Heart (tissue), 3 donors: ENCODE measurements around the gene IL13RA1.

- RAMPAGE, long total RNA, 2 experiments: no peak in any of the 2 experiments
These were observed 279.9 kb downstream of the PLS3 start for GRCh38 chrX:115840770-115841327.

- RAMPAGE, long total RNA, 2 experiments: no peak in any of the 2 experiments
These were observed 251.0 kb upstream of the AGTR2 start for GRCh38 chrX:115919546-115920010.

- RAMPAGE, long total RNA, 2 experiments: no peak in any of the 2 experiments
These were observed 247.6 kb upstream of the AGTR2 start for GRCh38 chrX:115922544-115923761.

DNA sequence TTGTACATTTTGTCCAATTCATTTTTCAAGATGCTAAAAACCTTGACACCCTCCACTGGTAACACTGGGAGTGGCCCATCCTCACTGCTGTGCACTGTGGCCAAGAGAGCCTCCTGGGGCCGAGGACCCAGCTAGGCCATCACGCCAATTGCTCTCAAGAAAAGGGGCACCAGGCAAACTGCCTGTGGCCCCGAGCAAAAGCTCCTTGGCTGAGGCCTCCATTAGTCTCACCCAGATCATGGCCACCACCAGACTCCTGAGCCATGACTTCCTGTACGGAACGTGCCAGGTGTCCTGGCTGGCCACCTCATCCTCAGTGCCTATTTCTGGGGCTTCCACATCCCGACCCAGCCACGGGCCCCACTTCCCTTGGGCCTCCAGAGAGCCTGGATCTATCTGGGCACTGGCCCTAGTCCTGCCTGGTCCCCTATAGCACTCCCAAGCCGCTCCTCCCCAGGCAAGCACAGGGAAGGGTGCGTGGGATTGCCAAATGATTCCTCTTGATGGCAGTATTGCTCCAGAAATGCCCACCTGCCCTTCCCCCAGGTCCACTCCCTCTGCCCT, 212.7 kb upstream of the AGTR2 start:
- RAMPAGE, long total RNA, 2 experiments: no peak in any of the 2 experiments

GRCh38 chrX:118436532-118437162, 59.0 kb upstream of the DOCK11 start:
- RAMPAGE, long total RNA, 2 experiments: no peak in any of the 2 experiments

GRCh38 chrX:118593220-118593828, 97.7 kb downstream of the DOCK11 start:
- RAMPAGE, long total RNA, 2 experiments: no peak in any of the 2 experiments

DNA sequence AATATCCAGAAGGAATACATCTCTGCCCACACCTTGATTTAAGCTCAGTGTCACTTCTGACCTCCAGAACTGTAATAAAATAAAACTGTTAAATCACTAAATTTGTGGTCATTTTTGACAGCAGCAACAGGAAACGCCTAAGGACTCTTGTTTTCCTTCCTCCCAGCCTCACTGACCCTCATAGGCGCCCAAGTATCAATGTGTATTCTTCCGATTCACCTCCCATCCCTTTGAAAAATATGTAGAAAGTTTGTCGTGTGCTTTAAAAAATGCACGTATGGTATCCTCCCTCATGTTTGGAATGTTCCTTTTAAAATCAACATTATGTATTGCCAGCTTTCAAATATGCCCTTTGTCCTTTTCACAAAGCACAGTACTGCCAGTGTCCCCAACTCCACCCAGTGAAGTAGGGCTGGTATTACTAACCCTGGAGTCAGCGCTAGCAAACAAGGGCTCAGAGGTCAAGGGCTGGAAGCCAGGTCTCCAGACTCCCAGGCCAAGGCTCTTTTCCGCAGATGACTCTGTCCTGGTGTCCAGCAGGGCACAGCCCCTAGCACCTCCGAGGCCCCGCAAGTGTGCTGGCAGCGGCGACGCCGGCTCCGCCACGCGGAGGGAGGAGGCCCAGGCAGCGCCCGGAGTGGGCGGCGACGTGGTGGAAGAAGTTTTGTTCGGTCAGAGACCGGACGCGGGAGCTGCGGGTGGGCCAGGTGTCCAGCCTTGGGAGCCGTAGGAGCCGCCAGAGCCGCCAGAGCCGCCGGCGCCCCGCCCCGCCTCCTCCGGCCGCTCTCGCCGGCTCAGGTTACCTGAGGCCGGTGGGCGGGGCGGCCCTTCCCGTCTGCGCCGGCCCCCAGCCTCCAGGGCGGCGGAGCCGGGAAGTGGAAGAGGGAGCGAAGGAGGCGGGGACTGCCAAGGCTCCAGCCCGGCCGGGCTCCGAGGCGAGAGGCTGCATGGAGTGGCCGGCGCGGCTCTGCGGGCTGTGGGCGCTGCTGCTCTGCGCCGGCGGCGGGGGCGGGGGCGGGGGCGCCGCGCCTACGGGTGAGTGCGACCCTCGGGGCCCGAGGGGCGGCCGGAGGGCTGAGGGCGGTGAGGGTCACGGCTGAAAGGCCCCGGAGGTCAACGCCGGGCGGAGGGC, at the start of gene IL13RA1:
TSS of gene IL13RA1 (plus strand) at position 915 of the 1,132 bp plus-strand sequence.
- RAMPAGE, long total RNA, 2 experiments: no peak in any of the 2 experiments

GRCh38 chrX:118768319-118768938, 41.0 kb downstream of the IL13RA1 start:
- RAMPAGE, long total RNA, 2 experiments: no peak in any of the 2 experiments

DNA sequence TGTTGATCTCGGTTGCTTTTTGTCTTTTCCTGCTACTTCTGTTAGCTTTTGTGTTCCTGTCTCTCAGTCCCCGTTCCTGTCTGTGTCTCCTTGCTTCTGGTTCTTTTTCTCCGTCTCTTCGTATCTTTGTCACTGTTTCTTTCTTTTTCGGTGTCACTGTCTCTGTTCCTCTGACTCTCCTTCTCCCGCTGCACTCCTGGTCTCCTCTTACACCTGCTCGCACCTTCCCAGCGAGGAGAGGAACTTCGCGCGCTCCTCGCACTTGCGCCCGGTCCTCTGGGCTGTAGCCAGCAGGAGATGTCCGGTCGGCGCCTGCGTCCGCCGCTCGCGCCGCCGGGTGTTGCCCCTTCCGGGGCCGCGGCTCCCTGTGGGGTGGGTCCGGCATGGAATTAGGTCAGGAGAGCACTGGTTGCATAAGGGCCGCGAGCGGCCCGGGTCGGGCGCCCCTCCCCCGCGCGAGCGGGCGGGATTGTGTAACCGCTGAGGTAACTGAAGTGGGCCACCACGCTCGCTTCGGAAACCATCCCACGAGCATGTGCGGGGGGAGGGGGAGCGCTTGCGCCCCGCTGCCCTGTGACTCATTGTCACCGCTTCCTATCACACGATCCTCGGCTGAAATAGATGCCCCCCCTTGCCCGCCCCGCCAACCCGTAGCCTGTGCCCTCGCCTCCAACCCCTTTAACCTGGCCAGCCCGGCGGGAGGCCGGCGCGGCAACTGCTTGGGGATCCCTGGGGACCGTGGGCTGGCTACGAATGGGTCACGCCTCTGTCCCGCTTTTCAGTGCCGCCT, 1.6 kb downstream of the LONRF3 start:
- RAMPAGE, long total RNA, 2 experiments: no peak in any of the 2 experiments

DNA sequence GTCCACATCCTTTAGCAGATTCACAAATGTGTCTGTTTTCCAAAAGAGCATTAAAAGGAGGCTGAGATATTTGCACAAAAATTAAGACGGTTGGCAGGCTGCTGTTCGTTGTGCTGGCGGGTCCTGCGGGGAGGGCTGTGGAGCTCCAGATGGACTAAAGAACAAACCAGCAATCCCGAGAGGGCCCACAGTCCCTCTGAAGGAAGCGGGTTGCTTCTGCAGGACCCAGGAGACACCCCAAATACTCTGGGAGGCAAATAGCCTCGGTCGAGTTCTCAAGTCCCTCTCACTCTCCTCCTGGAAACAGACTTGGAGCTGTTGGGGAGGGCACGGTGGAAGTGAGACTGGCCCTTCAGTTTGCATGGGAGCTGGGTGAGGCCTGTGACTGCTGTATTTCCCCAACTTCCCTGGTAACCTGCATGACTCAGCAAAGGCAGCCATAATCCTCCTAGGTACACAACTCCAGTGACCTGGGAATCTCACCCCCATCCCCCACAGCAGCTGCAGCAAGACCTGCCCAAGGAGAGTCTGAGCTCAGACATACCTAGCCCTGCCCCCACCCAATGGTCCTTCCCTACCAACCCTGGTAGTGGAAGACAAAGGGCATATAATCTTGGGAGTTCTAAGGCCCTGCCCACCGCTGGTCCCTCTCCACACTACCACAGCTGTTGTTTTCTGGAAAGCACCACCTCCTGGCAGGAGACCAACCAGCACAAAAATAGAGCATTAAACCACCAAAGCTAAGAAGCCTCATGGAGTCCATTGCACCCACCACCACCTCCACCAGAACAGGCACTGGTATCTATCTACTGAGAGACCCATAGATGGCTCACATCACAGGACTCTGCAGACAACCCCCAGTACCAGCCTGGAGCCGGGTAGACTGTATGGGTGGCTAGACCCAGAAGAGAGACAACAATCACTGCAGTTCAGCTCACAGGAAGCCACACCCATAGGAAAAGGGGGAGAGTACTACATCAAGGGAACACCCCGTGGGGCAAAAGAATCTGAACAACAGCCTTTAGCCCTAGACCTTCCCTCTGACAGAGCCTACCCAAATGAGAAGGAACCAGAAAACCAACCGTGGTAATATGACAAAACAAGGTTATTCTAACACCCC, 17.9 kb downstream of the LONRF3 start:
- RAMPAGE, long total RNA, 2 experiments: no peak in any of the 2 experiments

GRCh38 chrX:119027579-119028047, 45.2 kb upstream of the CT47C1 start:
- RAMPAGE, long total RNA, 2 experiments: no peak in any of the 2 experiments

- RAMPAGE, long total RNA, 2 experiments: no peak in any of the 2 experiments
These were observed 2.5 kb downstream of the SLC25A5 start for GRCh38 chrX:119470550-119471408.

GRCh38 chrX:119511954-119512976, 44.0 kb downstream of the SLC25A5 start:
- RAMPAGE, long total RNA, 2 experiments: no peak in any of the 2 experiments

GRCh38 chrX:119605215-119606277, 31.2 kb downstream of the UBE2A start:
- RAMPAGE, long total RNA, 2 experiments: no peak in any of the 2 experiments

GRCh38 chrX:119647898-119648615, 44.9 kb downstream of the SEPTIN6 start:
- RAMPAGE, long total RNA, 2 experiments: no peak in any of the 2 experiments

DNA sequence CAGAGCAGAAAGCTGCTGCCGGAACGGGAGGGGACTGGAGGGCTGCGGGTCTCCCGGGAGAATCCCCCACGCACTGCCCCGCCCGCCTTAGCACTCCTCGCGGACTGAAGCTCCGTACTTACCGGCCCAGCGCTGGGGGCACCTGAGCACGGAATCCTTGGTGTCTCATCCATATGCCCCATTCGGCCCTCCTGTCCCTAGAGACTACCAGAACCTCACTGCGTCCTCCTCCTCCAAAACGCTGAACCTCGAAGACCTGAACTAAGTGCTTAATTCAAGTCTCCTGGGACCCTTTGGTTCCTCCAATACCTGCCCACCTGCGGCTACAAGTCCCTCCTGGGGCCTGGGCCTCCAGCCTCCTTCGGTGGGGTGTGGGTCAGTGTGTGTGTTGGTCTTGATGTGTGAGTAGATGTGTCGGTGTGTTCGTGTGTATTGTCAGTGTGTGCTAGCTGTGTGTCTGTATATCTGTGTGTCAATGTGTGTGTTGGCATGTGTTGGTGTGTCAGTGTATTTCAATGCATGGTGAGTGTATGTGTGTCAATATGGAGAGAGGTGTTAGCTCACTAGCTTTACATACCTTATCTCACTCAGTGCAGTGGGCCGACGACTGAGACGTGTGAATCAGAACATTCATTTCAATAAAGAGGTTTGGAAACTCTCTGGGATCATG, 2.6 kb upstream of the SEPTIN6 start:
- RAMPAGE, long total RNA, 2 experiments: no peak in any of the 2 experiments

- RAMPAGE, long total RNA, 2 experiments: no peak in any of the 2 experiments
These were observed 14.7 kb downstream of the UPF3B start for GRCh38 chrX:119837686-119838823.

- RAMPAGE, long total RNA, 2 experiments: no peak in any of the 2 experiments
These were observed 18.1 kb downstream of the NKAP start for GRCh38 chrX:119925500-119925860.

DNA sequence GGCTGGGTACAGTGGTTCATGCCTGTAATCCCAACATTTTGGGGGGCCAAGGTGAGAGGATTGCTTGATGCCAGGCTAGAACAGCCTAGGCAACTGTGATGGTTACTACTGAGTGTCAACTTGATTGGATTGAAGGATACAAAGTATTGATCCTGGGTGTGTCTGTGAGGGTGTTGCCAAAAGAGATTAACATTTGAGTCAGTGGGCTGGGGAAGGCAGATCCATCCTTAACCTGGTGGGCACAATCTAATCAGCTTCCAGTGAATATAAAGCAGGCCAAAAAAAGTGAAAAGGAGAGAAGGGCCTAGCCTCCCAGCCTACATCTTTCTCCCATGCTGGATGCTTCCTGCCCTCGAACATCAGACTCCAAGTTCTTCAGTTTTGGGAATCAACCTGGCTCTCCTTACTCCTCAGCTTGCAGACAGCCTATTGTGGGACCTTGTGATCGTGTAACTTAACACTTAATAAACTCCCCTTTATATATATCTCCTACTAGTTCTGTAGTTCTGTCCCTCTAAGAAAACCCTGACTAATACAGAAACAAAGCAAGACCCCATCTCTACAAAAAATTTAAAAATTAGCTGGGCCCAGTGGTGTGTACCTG, 13.1 kb downstream of the CUL4B start:
- RAMPAGE, long total RNA, 2 experiments: no peak in any of the 2 experiments

DNA sequence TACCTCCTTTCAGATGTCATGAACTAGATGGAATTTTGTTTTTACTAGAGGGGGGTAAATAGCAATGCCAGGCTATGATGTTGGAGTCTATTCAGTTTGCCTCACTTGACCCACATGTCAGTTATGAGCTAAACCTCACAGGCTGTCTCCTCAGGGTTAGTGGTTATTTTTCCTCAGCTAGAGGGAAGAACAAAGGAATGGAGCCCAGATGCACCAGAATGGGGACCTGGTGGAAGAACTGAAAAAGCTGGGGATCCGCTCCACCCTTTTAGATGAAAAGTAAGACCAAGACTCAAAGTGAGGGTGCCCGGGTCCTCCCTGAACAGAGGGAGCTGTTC, 105.2 kb upstream of the C1GALT1C1 start:
- RAMPAGE, long total RNA, 2 experiments: no peak in any of the 2 experiments